Heart (tissue), 3 donors: ENCODE data around the genes GUCY1A2, CUL5 and RDX.

GRCh38 chr11:105842139-105842443, 179.9 kb downstream of the MSANTD4 start:
- RAMPAGE, long total RNA, 2 experiments = no peak in any of the 2 experiments

DNA sequence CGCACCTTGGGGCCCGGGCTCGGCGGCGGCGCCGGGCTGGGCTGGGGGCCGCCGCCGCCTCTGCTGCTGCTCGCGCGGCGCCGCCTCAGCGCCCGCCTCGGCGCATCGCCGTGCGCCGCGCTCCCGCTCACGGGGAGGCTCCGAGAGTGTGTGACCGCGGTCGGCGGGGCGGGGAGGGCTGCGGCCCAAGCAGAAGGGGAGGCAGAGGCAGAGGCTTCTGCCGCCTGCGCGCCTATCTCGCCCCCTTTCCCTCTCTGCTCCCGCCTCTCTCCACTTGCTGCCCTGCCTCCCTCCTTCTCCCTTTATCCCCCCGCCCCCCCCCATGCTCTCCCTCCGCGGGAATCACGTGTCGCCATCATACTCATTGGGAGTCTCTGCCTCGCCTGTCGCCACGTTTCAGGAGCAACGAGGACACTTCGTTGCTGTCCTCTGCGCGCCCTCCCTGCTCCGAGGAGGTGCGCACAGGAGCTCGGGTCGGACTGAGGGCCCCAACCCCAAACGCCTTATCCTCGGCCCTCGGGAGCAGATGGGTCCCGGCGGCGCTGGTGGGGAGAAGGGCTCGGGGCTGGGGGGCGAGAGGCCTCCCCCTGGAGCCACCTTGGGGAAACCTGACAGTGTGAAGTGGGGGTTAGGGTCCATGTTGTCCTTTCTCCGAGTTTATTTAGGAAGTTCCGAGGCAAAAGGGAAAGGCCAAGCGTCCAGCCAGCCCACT, at the start of gene GUCY1A2:
Gene GUCY1A2 (minus strand): TSS at position 219 of the 712 bp plus-strand sequence.
- RAMPAGE, long total RNA, 2 experiments = no peak in any of the 2 experiments

GRCh38 chr11:108008374-108009469, at the start of gene CUL5:
CUL5 (plus strand) TSS chr11:108008898.
- RAMPAGE, long total RNA, 2 experiments = start-site peak on the plus strand in 2 of 2 experiments, at chr11:108008899-108009349 at its widest, 335 to 1,252 reads per replicate; start-site peak on the minus strand in 1 of 2 experiments, at chr11:108009275-108009286 at its widest, 21 reads per replicate

DNA sequence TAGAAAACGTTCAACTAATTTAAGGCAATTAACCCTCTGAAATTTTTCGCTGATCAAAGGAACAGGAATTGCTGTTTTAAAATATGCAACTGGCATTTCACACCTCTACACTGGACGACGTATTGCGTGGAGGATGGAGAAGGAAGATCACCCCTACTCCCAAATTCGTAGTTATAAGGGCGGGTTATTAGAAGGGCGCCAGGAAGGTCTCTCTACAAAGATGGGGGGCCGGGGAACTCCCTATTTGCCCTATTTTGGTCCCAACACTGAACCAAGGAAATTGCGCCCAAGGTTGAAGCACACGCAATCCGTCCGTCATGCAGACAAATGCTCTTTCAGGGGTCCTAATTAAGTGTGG, 597 bp downstream of the NPAT start:
- RAMPAGE, long total RNA, 2 experiments = no peak in any of the 2 experiments

GRCh38 chr11:108226420-108227042, 3.7 kb downstream of the ATM start:
- RAMPAGE, long total RNA, 2 experiments = no peak in any of the 2 experiments

GRCh38 chr11:108929184-108929870, 264.5 kb downstream of the DDX10 start:
- RAMPAGE, long total RNA, 2 experiments = no peak in any of the 2 experiments

GRCh38 chr11:108934847-108935407, 270.1 kb downstream of the DDX10 start:
- RAMPAGE, long total RNA, 2 experiments = no peak in any of the 2 experiments

GRCh38 chr11:110296326-110297330, at the start of gene RDX:
RDX (minus strand) TSS chr11:110296614.
- RAMPAGE, long total RNA, 2 experiments = start-site peak on the minus strand in 1 of 2 experiments, at chr11:110296516-110296614 at its widest, 1,048 reads per replicate

GRCh38 chr11:110376461-110376907, 53.3 kb upstream of the FDX1 start:
- RAMPAGE, long total RNA, 2 experiments = no peak in any of the 2 experiments

- RAMPAGE, long total RNA, 2 experiments = no peak in any of the 2 experiments
Observed at GRCh38 chr11:110431004-110431218, 1.2 kb downstream of the FDX1 start.

DNA sequence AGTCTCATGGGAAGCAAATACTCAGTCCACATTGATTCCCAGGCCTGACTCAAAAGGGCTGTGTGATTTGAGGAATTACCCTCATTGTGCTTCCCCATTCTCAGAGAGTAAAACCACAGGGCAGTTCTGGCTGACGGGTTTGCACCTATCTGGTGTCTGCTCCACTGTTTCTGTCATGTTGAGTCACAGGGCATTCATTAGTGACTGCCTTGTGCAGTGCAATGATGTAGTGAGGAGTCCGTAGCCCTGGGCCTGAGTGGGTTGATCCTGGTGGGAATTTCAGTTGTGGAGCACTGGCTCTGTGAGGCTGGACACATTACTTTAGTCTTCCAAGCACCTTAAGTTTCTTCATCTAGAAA, 85.3 kb upstream of the ARHGAP20 start:
- RAMPAGE, long total RNA, 2 experiments = no peak in any of the 2 experiments

DNA sequence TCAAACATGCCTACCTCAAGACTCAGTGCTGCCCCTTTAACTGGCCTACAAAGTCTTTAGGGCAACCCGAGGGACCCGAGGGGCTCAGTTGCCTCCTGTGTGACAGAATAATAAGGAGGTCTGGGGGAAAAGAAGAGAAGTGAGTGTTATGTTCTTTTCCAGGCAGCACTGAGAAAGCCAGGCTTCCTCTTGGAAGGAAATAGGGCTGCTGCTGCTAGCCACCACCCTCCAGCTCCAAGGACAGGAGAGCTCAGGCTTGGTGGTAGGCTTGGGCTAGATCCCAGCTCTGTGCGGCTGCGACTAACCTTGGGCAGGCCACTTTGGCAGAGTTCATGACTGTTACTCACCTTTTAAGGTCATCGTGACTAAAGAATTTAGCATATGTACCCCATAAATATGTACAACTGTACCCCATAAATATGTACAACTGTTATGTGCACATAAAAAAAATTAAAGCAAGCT, 124.9 kb upstream of the POU2AF2 start:
- RAMPAGE, long total RNA, 2 experiments = no peak in any of the 2 experiments

GRCh38 chr11:111304631-111305812, 6.7 kb downstream of the POU2AF3 start:
- RAMPAGE, long total RNA, 2 experiments = no peak in any of the 2 experiments

- RAMPAGE, long total RNA, 2 experiments = no peak in any of the 2 experiments
Observed at GRCh38 chr11:111359113-111359611, 19.9 kb downstream of the POU2AF1 start.

- RAMPAGE, long total RNA, 2 experiments = no peak in any of the 2 experiments
Observed at GRCh38 chr11:111602993-111603925, 1.0 kb downstream of the SIK2 start.

DNA sequence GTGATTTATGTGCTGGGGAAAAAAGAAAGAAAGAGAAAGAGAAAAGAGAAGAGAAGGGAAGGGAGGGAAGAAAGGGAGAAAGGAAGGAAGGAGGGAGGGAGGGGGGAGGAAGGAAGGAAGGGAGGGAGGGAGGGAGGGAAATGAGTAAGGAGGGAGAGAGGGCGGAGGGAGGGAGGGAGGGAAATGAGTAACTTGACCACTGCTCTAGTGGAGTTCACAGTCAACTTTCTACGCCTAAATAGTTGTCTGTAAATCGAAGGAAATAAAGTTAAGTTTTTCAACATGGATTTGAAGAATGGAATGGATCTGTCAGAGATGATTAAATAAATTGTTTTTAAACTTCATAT, 33.0 kb downstream of the SIK2 start:
- RAMPAGE, long total RNA, 2 experiments = no peak in any of the 2 experiments

DNA sequence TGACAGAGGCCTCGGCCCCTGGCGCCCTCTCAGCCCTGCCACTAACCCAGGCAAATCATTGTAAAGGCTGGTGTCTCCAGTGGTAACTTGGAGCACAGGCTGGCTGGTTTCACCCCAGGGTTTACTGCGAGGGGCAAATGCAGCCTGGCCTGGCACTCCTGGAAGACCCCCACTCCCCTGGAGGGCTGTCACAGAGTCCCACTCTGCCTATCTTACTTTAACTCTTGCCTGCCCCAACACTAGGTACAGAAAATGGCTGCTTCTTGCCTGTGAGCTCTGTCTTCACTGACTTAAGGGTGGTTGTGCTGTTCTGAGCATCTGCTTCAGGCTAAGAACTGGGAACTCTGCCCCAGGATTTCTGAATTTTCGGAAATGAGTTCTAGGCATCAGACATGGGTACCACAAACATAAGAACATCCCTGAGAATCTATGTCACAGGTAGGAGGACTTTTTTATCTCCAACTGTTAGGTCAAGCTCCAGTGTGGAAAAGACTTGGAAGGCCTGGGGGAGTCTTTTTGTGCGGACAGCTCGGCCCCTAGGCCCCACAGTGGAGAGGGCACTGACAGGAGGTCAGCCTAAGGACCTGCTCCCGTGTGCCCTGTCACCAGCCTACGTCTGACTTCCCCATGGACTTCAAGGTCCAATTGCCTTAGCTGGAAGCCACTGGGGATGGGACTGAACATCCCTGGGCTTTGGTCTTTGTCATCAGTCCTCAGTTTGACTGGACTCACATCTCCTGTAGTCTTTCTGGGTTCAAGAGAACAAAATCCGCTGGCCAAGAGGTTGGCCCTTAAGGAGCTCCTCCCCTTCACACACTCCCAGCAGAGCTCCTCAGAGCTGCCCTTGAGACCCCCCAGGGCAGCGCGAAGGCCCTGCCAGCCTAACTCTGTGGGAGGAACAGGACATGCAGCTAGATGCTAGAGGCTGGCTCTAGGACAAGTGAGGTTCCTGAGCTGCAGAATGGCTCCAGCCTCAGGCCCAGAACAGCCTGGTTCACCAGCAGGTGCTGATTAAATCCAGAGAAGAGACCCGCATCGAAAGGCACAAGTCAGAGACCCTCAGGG, 31.9 kb downstream of the PPP2R1B start:
- RAMPAGE, long total RNA, 2 experiments = no peak in any of the 2 experiments

- RAMPAGE, long total RNA, 2 experiments = no peak in any of the 2 experiments
Observed at GRCh38 chr11:111837178-111837827, 34.1 kb downstream of the ALG9 start.

DNA sequence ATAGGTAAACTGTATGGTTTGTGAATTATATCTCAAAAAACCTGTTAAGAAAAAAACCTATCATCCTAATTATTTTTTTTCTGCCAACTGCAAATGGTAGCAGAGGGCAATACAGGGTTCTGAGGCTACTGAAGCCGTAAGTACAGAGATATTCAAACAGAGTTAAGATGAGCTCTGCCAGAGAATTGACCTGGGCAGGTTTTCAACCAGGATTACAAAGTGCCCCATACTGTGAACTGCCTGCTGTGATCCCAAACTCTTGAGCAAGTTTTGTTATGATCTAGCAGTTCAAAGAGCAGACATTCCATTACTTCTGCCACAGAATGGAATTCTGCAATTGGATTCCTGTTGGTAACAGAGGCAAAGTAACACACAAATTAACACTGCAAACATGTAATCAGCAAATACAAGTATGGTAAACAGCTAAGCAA, 31.3 kb downstream of the ALG9 start:
- RAMPAGE, long total RNA, 2 experiments = no peak in any of the 2 experiments

DNA sequence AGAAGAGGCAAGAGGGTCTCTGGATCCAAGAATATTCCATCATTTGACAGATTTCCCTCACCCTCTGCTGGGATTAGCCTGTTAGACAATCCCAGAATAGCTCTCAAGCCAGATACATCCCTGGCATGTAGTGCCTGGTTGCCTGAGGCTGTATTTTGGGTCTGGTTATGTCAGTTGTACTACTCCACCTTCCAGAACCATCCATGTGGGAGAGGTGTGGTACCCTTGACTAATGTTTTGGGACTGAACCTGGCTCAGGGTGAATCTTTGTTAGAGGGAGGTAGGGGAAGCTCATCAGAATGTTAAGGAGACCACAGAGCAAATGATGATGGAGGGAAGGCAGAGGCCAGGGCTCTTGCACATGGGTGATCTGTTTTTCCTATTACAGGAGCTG, 5.2 kb downstream of the C11orf52 start:
- RAMPAGE, long total RNA, 2 experiments = no peak in any of the 2 experiments